Mammary microvascular endothelial cell (primary cell): ENCODE measurements around the genes GPR137C, PSMC6 and DDHD1.

DNA sequence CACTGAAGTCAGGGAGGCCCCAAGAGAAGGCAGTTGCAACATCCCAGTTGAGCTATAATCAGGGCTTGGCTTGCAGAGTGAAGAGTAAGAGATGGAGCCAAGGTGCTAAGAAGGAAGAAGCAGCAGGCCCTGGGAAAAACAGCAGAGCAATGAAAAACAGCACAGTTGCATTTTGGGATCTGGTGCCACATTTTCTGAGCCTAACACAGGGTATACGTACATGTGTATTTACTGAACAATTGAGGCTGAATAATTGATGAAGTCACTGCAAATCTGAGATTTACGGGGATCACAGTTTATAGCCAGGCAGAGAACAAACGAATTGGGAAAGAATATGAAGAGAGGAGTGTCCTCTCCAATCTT lies 171.7 kb upstream of the FRMD6 start:
- RAMPAGE, long total RNA, result no peak

- RAMPAGE, long total RNA, result no peak
These were observed 62.4 kb downstream of the GNG2 start for GRCh38 chr14:51922365-51923597.

- RAMPAGE, long total RNA, result no peak
These were observed 49.3 kb upstream of the RTRAF start for GRCh38 chr14:51940046-51940414.

DNA sequence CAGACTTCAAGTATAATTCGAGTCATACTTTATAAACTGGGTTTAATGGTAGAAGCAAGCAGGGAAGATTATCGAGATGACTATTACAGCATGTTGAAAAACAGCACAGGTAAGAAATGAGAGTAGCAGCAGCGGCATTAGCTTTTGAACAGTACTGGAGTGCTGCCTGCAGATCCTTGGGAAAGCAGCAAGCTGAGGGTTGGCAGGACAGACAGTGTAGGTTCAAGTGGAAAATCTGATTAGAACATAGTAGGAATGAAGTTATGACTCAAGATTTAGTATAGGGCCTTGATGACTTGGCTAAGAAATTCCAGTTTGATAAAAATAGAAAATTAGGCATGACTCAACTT lies 23.7 kb downstream of the NID2 start:
- RAMPAGE, long total RNA, result no peak

- RAMPAGE, long total RNA, result no peak
These were observed 11.9 kb downstream of the PTGDR start for GRCh38 chr14:52279254-52279898.

DNA sequence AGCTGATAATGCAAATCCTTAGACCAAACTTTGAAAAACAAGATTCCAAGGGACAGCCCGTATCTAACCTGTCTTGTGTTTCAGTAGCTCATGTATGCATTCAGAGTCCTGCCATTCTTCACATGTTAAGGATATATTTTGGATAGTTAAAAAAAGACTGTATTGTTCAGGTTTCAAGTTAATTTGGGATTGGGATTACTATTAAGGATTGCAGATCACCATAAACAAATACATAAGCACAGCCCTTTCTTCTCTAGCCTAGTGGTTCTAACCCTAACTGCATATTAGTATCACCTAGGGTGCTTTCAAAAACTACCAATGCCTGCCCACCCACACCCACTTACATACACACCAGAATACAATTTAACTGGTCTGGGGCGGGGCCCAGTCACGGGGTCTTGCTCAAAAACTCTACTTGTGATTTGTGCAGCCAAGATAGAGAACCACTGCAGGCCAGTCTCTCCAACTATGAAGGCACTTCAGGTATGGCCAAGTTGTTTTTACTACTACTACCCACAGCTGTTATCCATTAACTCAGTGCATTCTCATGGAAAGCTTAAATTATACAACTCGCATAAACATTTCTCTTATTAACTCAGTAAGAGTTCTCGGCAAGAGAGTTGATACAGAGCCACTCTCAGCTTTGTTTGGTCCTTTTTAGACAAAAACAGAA lies 85.6 kb downstream of the PTGER2 start:
- RAMPAGE, long total RNA, result no peak

GRCh38 chr14:52552605-52553809 lies at the start of gene GPR137C:
Gene GPR137C (plus strand): TSS chr14:52552836.
- RAMPAGE, long total RNA, result no peak

GRCh38 chr14:52641618-52642290 lies 53.6 kb downstream of the ERO1A start:
- RAMPAGE, long total RNA, result no peak

DNA sequence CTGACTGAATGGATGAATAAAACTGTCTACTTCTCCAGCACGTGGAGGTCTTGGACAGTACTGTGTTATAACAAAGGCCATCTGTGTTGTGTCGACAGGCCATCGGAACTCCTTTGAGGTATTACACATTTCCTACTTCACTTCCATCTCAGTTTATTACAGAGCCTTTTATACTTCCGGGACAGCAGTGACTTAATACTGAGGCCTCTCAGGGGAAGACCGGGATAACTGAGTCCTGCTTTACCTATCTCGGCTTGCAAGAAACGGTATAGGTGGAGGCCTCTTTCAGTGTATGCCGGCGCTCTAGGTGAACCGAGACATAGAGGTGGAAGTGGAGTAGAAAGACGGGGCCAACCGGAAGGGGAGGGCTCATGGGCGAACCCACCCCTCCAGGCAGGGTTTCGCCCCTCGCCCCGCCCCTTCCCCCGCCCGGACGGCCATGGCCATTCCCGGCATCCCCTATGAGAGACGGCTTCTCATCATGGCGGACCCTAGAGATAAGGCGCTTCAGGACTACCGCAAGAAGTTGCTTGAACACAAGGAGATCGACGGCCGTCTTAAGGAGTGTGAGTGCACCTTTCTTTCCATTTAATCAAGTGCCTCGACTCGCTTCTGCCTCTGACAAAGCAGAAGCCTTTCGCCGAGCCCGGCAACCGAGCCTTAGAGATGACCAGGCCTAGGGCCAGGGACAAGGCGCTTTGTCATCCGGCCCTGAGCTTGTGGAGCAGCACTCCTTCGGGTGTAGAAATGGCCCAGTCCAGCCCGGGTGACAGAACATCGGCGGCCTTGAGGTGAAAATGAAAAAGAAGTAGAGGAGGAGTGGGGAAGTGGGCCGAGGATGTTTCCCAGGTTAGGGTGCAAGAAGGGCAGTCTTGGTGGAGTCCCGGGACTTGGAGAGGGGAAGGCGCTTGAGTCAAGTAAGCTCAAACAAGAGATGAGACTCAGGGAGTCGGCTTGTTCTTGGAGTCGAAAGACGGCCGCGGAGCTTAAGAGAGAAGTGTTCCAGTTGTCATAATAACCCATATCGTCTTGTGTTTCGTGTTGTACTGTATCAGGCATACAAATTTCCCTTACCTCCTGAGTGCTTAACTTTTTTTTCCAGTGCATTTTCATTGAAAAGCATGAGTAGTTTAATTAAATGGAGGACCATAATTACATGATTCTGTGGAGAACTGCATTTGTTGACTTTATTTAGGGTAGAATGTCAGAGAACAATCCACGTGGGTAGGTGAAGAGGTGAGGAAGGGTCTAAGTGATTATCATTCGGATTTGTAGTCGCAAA lies at the start of gene PSMC6:
Gene PSMC6, plus strand, starts transcription at position 462 of the 1,282 bp plus-strand sequence.
- RAMPAGE, long total RNA, result start-site peak on the plus strand centred at position 452 of the sequence, 50 bp wide, 4,290 and 1,877 reads in 2 replicates

DNA sequence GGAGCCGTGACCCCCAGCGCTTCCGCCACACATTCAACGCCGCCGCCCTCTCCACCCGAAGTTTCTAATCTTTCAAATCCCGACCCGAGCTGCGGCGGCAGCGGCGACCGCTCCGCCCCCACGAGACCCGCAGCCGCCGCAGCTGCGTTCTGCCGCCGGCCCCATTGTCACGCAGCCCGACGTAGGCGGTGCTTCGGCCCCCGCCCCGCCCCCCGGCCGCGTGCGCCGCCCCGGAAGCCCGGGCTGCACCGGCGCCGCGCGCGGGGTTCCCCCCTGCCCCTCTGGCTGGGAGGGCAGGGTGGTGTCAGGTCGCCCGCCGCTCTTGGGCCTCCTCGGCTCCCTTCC lies at the start of gene DDHD1:
Gene DDHD1, minus strand, starts transcription at position 190 of the 345 bp plus-strand sequence.
- RAMPAGE, long total RNA, result no peak

GRCh38 chr14:53670812-53671156 lies 285.8 kb downstream of the BMP4 start:
- RAMPAGE, long total RNA, result no peak

DNA sequence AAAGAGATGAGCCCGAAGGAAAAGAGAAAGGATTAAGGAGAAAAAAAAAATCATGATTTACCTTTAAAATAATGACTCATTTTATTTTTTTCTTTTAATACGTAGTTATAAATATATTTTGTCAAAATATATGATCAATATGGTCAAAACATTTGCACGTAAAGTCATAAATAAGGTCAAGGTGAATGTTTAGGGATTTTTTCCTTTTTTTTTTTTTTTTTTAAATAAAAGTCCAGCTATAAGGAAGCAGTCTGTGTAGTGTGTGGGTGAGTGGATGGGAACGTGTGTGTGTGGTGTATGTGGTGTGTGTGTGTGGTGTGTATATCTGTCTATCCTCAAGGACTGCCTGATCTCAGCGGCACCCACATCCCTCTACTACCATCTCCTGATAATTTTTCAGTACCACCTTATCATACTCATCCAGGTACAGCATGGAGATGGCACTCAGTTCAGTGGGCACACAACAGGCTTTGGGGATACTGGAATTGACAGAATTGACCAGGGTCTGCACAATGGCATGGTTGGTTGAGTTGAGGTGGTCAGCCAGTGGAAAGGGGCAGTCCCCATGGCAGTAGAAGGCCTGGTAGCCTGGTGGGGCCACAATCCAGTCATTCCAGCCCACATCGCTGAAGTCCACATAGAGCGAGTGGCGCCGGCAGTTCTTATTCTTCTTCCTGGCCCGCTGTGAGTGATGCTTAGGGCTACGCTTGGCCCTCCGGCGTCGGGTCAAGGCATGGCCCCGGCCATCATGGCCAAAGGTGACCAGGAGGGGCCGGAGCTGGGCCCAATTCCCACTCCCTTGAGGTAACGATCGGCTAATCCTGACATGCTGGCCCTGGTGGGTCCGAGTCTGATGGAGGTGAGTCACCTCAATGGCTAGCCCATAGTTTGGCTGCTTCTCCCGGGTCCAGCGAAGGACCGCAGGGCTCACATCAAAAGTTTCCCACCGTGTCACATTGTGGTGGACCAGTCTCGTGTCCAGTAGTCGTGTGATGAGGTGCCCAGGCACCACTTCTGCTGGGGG lies 6.6 kb downstream of the BMP4 start:
- RAMPAGE, long total RNA, result no peak

GRCh38 chr14:54397329-54397767 lies 541 bp downstream of the CDKN3 start:
- RAMPAGE, long total RNA, result no peak

DNA sequence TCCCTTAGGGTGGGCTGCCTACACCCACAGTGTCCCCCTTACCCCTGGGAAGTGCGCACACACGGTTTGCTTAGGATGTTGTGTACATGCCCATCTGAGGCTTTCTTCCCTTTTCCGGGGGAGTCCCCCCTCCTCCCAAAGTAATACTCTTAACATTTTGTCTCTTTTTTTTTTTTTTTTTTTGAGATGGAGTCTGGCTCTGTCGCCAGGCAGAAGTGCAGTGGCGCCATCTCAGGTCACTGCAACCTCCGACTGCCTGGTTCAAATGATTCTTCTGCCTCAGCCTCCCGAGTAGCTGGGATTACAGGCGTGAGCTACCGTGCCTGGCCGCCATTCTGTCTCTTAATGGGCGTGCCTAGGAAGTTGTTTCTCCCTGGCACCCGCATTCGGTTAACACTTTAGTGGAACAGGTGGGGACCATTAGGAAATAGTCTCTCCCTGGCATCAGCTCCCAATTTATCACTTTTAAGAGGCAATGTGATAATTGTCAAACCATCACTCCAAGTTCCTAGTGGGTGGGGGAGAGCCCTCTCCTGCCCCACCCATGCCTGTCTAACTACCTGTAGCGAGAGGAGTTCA lies 4.6 kb upstream of the GMFB start:
- RAMPAGE, long total RNA, result no peak

GRCh38 chr14:54556493-54557064 lies 10.3 kb upstream of the SAMD4A start:
- RAMPAGE, long total RNA, result no peak

- RAMPAGE, long total RNA, result no peak
These were observed 789 bp downstream of the SAMD4A start for GRCh38 chr14:54567402-54568431.

DNA sequence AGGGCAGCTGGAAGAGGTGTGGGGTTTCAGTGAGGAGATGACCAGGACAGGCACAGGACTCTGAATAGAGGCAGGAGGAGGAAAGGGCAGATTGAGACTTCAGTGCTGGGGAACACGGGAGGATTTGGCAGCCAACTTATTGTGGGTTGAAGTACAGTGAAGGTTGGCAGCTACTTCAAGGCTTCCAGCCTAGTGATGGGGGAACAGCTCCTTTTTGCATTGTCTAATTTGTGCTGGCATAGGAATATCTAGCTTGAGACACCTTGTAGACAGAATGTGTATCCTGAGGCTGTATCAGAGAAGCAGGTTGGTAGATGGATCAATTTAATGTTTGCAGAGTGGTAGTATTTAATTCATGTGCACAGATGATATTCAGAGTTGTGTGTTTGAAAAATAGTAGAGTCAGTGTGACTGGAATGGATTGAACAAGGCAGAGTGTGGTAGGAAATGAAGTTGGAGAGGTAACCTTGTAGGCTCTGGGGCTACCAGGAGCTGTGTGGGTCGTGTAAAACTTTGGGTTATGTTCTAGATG lies 81.4 kb downstream of the SAMD4A start:
- RAMPAGE, long total RNA, result no peak

DNA sequence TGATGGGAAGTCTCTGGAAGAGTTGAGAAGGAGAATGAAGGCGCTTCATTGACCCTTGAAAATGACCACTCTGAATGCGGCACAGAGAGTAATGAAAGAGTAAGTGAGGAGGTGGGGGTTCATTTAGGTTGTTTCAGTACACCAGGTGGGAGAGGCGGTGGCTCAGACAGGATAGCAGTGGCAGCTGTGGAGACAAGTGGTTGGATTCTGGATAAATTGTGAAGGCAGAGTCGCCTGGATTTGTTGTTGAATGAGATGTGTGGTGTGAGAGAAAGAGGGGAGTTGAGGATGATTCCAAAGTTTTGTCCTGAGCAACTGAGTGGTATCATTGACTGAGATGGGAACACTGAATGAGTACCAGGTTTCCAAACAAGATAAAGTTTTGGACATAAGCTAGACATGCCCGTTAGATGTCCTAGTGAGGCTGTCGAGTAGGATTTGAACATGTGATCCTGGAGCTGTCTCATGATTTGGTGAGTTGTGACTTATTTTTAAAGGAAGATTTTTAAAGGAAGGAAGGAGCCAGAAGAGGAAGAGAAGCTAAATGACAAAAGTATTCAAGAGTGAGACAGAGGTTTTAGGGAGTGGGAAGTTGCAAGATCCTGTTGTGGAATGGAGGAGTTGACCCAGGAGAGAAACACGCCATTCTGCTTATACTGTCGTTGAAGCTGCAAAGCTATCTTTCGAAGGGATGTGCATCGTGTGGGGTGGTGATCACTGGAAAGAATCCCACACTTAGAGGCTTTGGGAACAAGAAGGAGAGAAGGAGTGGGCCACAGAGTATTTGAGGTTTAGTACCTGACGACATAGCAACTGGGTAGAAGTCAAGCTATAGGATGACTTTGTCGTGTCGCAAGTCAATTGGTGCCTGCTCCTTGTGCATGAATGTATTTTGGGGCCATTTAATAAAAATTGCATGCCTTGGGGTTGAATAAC lies 82.1 kb downstream of the SAMD4A start:
- RAMPAGE, long total RNA, result no peak

DNA sequence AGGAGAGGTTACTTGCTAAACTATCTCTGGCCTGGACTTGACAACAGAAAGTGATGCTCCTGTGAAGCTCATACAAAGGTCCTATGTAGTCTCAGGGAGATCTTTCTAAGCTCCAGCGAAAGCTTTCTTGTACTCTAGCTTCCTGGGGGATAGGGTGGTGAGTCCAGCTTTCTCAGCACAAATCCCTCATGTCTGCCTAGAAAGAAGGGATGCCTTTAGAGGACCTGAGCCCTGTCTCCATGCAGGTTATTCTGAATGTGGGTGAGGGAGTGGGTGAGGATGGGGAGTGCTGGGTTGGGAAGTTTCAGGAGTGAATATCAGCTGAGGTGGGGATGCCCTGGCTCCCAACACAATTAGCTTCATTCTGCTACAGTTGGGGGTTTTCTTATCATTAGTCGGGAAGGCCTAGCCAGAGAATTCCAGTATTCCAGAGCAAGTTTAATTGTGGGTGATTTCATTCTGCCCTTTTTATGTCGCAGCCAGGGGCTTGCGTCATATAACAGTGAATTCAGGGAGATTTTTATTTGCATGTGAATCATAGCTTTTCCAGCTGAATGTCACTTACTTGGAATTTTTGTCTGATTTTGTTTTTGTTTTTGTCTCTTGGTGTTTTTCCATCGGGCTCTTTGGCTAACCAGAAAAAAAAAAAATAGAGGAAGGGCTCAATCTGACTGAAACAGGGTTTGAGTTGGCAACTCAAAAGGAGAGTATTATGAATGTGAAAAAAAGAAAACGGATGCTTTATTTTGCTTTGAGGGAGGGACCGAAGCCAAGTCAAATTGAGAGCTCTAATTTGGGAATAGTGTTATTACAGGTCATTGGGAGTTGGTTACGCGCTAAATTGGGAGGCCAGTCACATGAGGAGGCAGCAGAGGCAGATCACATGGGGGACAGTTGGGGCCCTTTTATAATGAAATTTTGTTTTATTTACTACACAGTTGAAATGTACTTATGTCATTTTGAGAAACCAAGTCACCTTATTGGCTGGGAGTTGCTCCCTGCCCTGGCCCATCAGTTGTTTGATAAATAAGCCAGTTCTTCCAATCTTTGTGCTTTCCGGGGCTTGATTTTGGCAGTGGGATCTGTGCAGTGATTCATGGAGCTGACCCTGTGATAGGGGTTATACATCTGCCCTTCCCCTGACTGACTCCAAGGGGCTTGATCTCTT lies 119.4 kb downstream of the SAMD4A start:
- RAMPAGE, long total RNA, result no peak

- RAMPAGE, long total RNA, result no peak
These were observed 126.9 kb downstream of the SAMD4A start for GRCh38 chr14:54693544-54694598.